Progenitor cell of endocrine pancreas (in vitro differentiated cells): ENCODE results near the gene AMHR2.

- PRO-cap, result no peak
Measured at GRCh38 chr12:52950949-52951967, 2.3 kb downstream of the KRT18 start.

- PRO-cap, result no peak
Measured at GRCh38 chr12:53034254-53035257, 15.3 kb upstream of the TNS2 start.

- PRO-cap, result no peak
Measured at GRCh38 chr12:53036588-53037420, 13.1 kb upstream of the TNS2 start.

- PRO-cap, result no peak
Measured at GRCh38 chr12:53056769-53057196, 6.9 kb downstream of the TNS2 start.

GRCh38 chr12:53064760-53065611 is 14.2 kb downstream of the SPRYD3 start:
- PRO-cap, result no peak

DNA sequence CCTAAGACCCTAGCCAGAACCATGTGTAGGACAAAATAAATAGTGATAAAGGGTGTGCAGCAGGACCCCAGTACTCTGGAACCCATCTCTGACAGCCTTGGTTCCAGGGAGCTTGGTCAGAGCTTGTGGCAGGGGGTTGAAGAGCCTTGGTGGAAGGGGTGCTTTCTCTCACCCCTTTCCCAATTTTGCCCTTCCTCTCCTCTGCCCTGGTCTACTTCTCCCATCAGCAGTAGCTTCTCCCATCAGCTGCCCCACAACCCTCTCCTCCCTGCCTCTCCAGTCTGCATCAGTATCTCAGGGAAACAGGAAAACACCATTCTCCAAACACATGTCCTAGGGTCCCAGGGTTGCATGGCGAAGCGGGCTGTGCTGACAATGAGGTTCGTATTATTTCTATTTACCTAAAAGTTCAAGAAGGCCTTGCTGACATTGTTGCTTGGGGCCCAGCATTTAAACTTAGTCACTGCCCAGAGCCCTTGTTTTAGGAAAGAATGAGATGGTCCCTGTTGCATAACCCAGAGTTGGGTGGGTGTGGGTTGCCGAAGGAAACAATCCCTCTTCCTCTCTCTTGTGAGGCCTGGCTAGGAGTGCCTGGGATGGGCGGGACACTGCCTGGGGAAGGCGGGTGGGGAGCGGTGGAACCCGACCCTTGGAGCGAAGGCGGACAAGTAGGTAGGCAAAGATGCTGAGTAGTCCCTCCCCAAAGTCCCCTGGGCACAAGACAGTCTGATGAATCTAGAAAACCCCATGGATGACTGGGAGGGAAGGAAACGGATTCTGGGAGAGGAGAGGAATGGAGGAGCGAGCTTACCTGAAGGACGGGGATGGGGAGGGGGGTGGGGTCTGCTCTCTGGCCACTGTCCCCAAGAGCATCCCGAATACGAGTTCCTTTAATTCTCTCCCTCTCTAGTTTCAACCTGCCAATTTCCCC is 1.2 kb upstream of the IGFBP6 start:
- PRO-cap, result no peak

GRCh38 chr12:53179663-53180396 is 692 bp upstream of the ZNF740 start:
- PRO-cap, result bidirectional peak, plus-strand start at chr12:53180109, minus-strand start at chr12:53180162; bidirectional peak, plus-strand start at chr12:53180750, minus-strand start at chr12:53180367

- PRO-cap, result no peak
Measured at GRCh38 chr12:53187452-53188020, 6.8 kb upstream of the CSAD start.

- PRO-cap, result no peak
Measured at GRCh38 chr12:53223033-53223751, 8.8 kb downstream of the RARG start.

- PRO-cap, result no peak
Measured at GRCh38 chr12:53225397-53226288, 6.4 kb downstream of the RARG start.

- PRO-cap, result no peak
Measured at GRCh38 chr12:53228362-53229070, 3.5 kb downstream of the RARG start.

DNA sequence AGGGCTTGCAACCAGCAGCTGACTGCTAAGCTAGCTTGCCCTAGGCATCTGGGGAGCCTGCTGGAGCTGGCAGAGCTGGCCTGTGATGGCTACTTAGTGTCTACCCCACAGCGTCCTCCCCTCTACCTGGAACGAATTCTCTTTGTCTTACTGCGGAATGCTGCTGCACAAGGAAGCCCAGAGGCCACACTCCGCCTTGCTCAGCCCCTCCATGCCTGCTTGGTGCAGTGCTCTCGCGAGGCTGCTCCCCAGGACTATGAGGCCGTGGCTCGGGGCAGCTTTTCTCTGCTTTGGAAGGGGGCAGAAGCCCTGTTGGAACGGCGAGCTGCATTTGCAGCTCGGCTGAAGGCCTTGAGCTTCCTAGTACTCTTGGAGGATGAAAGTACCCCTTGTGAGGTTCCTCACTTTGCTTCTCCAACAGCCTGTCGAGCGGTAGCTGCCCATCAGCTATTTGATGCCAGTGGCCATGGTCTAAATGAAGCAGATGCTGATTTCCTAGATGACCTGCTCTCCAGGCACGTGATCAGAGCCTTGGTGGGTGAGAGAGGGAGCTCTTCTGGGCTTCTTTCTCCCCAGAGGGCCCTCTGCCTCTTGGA is 1.1 kb downstream of the ESPL1 start:
- PRO-cap, result no peak

DNA sequence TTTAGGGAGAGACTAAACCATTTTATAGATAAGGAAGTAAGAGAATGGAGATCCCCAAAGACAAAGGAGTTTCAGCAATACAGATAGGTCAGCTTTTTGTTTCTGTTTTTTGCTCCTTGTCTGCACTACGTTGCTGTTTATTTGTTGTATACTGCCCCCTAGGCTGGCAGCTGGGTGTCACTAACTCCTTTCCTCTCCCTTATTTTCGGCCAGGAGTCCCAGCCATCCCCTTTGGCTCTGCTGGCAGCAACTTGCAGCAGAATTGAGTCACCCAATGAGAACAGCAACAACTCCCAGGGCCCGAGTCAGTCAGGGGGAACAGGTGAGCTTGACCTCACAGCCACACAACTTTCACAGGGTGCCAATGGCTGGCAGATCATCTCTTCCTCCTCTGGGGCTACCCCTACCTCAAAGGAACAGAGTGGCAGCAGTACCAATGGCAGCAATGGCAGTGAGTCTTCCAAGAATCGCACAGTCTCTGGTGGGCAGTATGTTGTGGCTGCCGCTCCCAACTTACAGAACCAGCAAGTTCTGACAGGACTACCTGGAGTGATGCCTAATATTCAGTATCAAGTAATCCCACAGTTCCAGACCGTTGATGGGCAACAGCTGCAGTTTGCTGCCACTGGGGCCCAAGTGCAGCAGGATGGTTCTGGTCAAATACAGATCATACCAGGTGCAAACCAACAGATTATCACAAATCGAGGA is 2.1 kb downstream of the SP1 start:
- PRO-cap, result no peak

DNA sequence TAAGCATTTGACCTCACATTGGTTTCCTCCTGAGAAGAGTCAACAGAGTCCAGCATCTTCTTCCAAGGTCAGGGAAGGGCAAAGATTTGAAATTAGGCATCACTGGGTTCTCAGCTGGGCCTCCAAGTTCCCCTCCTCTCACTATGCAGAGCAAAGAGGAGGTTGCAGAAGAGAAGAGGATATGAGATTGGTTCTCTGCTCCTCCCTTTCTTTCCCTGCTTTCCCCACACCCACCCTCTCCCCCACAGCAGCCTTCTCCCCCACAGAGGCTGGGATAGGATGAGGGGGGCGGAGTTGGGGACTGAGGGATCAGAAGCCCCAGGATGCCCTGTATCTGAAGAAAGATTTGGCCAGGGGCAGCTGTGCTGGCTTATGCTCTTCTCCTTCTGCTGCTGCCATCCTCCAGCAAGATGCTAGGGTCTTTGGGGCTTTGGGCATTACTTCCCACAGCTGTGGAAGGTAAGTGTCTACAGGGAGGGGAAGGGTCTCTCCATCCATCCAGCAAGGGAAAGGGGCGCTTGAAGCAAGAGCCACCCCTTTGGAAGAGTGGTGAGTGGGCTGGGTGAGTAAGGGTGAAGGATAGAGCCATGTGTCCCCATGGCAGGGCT is at the start of gene AMHR2:
Gene AMHR2 (plus strand): TSS at position 331 of the 608 bp plus-strand sequence.
- PRO-cap, result no peak

- PRO-cap, result unidirectional peak, plus-strand start at chr12:53425145
Measured at GRCh38 chr12:53424656-53425260, 1.1 kb downstream of the AMHR2 start.

DNA sequence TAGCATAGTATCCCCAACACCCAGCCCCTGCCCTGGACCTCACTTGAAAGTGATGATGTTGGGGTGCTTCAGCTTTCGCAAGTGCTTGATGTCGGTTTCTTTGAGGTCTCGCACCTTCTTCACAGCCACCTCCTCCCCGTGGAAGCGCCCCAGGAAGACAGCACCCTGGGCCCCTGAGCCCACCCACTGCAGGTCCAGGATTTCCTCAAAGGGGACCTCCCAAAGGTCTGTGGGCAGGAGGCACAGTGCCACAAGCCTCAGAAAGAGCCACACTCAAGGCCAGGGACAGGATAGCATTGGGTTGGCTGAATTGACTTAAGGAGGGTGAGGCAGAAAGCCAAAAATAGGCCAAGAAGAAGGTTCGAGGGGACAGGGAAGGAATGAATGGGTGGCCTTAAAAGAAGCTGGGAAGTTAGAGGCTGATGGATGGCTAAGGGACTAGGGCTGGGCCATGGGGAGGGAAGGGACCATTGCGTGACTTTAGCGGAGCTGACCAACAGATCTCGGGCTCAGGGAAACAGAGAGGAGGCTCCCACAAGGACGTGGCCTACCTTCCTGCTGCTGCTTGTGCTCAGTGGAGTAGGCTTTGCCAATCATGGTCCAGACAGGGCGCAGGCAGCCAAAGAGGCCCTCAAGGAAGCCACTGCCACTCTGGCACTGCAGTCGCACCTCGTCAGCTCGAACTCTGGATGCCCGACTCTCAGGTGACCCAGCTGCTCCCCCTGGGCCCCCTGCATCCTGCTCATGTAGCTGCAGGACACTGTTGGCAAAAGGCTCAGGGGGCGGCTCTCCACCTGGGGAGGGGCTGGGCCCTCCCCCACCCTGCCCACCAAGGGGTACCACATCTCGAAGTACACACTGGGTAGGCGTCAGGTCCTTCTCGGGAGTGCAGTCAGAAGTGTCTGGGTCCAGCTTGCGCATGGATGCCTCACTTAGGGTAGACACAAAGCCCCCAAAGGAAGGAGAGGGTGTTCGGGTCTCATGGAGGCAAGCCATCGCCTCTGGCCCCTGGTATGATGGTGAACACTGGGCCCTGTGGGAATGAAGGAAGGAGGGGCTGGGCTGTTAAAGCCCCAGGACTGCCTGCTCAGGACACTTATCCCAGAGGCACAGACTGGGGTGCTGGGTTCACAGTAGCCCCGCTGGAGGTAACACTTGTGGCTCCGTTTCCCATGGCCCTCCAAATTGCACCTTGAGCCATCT is 12.5 kb downstream of the MAP3K12 start:
- PRO-cap, result no peak

GRCh38 chr12:53492739-53493389 is 6.4 kb downstream of the MAP3K12 start:
- PRO-cap, result bidirectional peak, plus-strand start at chr12:53493269, minus-strand start at chr12:53492938

GRCh38 chr12:53493390-53494123 is 5.7 kb downstream of the MAP3K12 start:
- PRO-cap, result no peak

DNA sequence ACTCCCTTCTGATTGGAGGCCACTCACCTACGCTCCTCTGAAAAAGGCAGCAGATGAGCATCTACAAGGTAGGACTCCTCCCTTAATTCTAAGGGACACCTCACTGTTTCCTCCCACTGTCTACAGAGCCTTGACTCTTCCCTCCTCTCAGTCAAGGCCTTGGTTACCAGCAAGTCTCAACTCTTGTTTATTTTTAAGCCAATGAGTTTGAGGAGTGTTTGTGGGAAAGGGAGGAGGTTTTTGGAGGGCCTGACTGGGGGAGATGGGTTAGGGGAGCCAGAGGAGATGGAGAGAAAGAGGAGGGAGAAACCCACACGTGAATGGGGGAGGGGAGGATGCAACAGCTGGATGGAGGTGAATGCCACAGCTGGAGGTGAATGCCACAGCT is 841 bp downstream of the MAP3K12 start:
- PRO-cap, result no peak

DNA sequence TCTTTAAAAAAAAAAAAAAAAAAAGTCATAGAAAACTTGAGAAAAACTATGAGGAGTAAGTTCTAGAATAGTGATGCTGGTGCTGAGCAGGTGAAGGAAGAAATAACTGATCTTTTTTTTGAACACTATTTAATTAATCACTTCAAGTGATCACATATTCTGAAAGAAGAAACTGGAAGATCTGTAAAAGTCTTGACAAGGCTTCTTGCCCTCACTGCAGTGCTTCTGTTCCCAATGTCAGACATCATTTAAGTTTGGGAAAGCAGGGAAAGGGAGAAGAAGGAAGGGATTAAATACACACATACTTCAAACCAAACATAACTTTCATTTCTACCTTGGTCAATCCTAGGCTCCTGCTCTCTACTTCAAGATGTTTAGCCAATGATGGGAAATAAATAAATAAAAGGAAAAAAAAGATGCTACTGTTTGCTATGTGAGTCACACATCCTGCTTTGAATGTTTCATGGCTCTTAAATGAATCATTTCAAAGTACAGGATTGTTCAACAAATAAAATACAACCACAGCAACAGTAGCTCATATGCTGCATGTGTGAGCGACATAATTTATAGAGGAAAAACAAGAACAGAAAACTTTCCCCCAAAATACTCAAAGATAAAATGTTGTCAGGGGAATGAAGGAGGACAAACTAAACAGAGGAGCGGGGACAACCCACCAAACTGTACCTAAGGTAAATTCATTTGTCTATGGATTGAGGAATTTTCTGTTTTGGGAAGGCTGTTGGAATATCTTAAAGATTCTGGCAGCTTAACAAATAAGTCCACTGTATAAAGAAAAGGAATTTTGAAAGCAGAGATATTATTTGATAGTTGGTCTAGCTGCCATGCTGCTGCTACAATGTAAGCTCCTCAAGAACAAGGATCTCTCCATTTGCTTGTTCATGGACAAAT is 54.3 kb upstream of the NPFF start:
- PRO-cap, result no peak